Kidney epithelial cell (primary cell): ENCODE data around the gene OTOL1.

DNA sequence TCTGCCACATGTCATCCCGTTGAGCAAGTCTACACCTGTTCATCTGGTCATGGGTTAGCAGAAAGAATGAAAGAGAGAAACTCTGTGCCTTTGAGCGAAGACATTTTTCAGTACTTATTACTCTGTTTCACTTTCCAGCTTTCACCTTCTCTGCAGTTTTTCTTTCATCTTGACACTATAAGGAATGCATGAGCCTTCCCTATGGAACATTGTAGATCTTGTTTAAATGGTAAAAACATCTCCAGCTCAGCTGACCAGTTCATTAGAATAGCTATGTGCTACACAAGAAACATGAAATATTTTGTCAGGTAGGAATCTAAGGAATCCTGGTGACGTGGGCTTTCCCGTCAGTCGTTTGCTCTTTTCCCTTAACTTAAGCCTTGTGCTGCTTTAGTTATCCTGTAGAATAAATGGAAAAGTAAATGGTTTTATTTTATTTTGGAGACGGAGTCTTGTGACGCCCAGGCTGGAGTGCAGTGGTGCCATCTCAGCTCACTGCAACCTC is 440.9 kb upstream of the C3orf80 start:
- RAMPAGE, long total RNA: no peak
- RRBS: no CpG with 5 or more reads among the region's 7 CpGs

GRCh38 chr3:159798790-159799509 is 426.3 kb upstream of the C3orf80 start:
- RAMPAGE, long total RNA: no peak
- RRBS: no CpG with 5 or more reads among the region's 5 CpGs

GRCh38 chr3:159850249-159850811 is 374.9 kb upstream of the C3orf80 start:
- RAMPAGE, long total RNA: no peak
- RRBS: no CpG with 5 or more reads among the region's 11 CpGs

DNA sequence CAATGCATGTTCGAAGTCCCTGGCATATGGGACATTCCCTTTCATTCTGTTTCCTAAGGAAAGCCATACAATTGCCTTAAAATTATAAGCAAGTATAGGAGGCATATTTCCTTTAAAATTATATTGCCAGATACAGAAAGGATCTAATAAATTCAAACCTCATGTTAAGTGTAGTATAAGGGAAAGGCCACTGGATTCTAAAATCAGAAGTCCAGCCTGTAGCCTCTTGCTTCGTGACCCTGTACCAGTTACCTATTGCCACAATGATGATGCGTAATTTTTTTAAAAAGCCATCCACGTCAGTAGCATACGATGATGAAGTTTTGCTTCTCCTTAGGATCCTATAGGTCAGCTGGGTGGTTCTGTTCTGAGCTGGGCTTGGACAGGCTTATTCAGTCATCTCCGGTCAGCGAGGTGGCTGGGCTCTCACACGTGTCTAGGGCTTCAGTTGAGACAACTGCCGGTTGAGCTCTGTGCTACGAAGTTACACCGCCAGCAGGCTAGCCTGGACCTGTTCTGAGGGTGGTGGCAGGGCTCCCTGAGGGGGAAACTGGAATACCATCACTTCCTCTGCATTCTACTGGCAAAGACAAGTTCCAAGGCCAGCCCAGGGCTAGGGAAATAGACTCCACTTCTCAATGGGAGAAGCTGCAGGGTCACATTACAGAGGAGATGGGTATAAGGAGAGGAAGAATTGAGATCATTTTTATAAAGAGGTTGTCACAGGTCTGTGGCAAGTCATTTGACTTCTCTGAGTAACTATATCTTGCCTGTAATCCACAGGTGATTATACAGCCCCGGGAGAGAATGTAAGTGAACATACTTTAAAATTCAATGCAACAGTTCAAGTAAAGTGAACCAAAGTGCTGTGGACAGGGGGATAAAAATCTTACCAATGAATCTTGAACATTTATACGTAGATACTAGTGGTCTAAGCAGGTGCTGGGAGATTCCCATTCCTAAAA is 343.5 kb upstream of the C3orf80 start:
- RAMPAGE, long total RNA: no peak
- RRBS: 62% methylated on average over 4 of the region's 13 CpGs

DNA sequence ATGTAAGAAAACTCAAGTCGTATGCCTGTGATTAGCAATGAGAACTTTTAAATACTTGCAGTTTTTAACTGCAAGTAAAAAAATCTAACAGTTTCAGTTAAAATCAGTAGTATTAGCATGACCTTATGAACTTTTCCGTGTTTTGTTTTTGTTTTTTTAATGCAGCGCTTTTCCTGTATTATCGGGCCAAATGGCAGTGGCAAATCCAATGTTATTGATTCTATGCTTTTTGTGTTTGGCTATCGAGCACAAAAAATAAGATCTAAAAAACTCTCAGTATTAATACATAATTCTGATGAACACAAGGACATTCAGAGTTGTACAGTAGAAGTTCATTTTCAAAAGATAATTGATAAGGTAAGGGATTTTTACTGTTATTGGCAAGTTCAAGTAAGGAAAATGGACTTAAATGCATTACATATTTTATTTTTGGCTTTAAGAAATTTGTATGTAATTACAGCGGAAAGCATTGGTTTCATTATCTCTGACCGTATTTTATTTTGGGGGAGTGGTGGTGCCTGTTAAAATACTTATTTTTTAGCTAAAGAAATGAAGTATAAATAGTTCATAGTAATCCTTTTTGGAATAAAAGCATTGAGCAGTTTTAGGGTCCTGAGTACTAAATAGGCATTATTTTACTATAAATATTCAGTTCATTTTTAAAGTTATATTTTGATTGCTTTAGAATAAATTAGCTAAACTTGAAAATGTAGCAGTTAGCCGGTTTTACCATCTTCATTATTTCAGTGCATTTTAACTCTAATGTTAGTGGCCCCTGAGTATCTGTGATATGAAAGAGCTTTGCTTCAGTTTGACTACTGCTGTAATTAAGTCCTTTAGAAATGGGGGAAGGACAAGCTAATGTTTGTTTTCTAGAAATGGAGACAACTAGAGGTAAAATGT is 3.3 kb downstream of the SMC4 start:
- RAMPAGE, long total RNA: no peak
- RRBS: no CpG with 5 or more reads among the region's 8 CpGs

DNA sequence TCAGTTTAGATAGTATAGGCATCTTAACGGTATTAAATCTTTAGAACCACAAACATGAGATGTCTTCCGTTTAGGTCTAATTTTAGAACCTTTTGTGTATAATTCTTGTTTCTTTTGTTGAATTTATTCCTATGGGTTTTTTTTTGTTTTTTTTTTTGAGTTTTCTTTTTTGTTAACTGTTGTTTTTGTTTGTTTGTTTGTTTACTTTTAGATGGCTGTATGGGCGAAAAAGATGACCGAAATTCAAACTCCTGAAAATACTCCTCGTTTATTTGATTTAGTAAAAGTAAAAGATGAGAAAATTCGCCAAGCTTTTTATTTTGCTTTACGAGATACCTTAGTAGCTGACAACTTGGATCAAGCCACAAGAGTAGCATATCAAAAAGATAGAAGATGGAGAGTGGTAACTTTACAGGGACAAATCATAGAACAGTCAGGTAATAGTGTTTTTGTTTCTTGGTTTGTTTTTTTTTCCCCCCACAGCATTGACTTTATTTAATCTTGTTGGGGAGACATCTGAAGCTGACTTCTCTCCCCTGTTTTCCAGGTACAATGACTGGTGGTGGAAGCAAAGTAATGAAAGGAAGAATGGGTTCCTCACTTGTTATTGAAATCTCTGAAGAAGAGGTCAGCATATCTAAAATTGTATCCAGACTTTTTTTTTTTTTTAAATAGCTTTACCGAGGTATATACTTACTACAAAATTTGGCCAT is 23.9 kb downstream of the SMC4 start:
- RAMPAGE, long total RNA: no peak
- RRBS: no CpG with 5 or more reads among the region's 8 CpGs

GRCh38 chr3:160459870-160460275 is 10.3 kb upstream of the TRIM59 start:
- RAMPAGE, long total RNA: no peak
- RRBS: no CpG with 5 or more reads among the region's 3 CpGs

- RAMPAGE, long total RNA: start-site peak on the plus strand at chr3:160565774-160565791, 23 and 22 reads in 2 replicates
- RRBS: 2% methylated on average over 20 of the region's 57 CpGs
Measured at GRCh38 chr3:160565625-160566558, 521 bp upstream of the KPNA4 start.

- RAMPAGE, long total RNA: no peak
- RRBS: no CpG with 5 or more reads among the region's 2 CpGs
Measured at GRCh38 chr3:160600045-160600343, 34.6 kb upstream of the KPNA4 start.

GRCh38 chr3:160755304-160755741 is 708 bp upstream of the PPM1L start:
- RAMPAGE, long total RNA: no peak
- RRBS: 1% methylated on average over 23 of the region's 49 CpGs

- RAMPAGE, long total RNA: no peak
- RRBS: no CpG with 5 or more reads among the region's 1 CpG
Measured at GRCh38 chr3:161496561-161496960, at the start of gene OTOL1. Gene OTOL1 (plus strand): TSS chr3:161496808.

- RAMPAGE, long total RNA: no peak
- RRBS: no CpG with 5 or more reads among the region's 30 CpGs
Measured at GRCh38 chr3:165194776-165195663, 1.2 kb downstream of the SLITRK3 start.

GRCh38 chr3:167874308-167874702 is 138.8 kb downstream of the SERPINI1 start:
- RAMPAGE, long total RNA: no peak
- RRBS: no CpG with 5 or more reads among the region's 2 CpGs

- RAMPAGE, long total RNA: no peak
- RRBS: no CpG with 5 or more reads among the region's 5 CpGs
Measured at GRCh38 chr3:168870750-168871429, 775.2 kb upstream of the GOLIM4 start.

- RAMPAGE, long total RNA: no peak
- RRBS: no CpG with 5 or more reads among the region's 4 CpGs
Measured at GRCh38 chr3:169112056-169112506, 551.4 kb downstream of the MECOM start.

GRCh38 chr3:169143563-169143899 is 520.0 kb downstream of the MECOM start:
- RAMPAGE, long total RNA: no peak
- RRBS: no CpG with 5 or more reads among the region's 2 CpGs

- RAMPAGE, long total RNA: no peak
- RRBS: no CpG with 5 or more reads among the region's 4 CpGs
Measured at GRCh38 chr3:169232810-169233353, 430.6 kb downstream of the MECOM start.

GRCh38 chr3:169305496-169305951 is 358.0 kb downstream of the MECOM start:
- RAMPAGE, long total RNA: no peak
- RRBS: no CpG with 5 or more reads among the region's 2 CpGs

- RAMPAGE, long total RNA: no peak
- RRBS: no CpG with 5 or more reads among the region's 1 CpG
Measured at GRCh38 chr3:169454940-169455332, 208.6 kb downstream of the MECOM start.

DNA sequence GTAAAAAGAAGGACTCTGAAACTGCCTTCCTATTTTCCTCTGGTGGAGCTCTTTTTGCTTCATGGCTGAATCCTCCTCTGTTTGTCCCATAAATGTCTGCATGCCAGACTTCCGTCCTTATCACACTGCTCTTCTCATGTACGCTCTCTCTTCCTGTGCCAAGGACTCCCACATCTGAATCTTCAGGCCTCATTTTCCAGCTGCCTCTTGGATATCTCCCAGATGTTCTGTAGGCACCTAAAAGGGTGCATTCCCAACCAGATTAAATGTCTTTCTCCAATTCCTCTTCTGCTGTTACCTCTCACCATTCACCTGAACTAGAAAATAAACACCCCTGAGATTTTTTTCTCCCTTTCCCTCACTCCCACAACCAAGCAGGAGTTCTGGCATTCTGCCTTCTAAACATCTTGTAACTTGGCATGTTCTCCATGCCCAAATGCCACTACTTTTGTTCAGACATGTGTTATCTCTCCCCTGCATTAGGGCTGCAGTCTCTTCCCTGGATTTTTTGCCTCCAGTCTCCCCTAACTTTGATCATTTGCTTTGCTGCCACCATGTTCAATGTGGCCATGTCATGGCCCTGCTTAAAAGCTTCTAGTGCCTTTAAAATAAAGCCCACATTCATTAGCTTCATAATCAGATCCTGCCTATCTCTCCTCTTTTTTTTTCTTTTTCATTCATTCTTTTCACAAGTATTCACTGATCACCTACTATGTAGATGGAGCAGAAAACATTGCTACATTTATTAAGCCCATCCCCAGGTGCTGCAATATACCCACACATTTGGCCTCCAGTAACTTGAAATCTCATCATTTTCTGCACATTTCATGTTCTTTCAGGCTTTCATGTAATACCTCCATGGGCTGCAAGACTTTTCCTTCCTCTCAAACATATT is 123.3 kb downstream of the MECOM start:
- RAMPAGE, long total RNA: no peak
- RRBS: no CpG with 5 or more reads among the region's 2 CpGs